Ureter (tissue), 1 donor: ENCODE measurements around the genes MST1R, MON1A, RBM5 and ZMYND10.

GRCh38 chr3:49803879-49804267 is 812 bp downstream of the INKA1 start:
- PRO-cap, result no peak

DNA sequence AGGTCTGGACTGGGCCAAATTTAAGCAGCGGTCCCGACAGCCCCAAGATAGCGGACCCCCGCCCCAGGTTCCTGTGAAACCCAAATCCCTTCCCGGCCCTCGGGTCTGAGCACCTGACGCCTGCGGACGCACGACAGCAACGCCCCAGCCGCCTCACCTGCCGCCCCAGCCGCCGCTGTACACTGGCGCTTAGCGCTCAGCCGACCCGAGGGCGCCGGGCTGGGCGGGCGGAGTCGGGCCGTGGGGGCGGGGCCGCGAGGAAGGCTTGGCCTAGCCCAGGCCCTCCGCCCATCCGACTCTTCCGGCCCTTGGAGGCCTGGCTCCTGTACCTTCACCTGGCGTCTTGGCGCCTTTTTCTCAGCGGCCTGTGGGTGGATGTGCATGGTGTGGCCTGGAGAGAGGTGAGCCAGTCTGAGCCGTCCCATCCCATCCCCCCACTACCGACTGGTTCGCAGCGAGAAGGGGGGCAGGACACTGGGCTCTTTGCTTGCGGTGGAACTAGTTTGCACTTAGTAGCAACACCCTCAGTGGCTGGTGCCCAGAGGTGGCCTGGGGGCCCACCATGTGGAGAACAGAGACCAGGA is at the start of gene MST1R:
MST1R (minus strand) TSS at position 184 of the 584 bp plus-strand sequence.
- PRO-cap, result unidirectional peak, minus-strand start at position 181 of the sequence

DNA sequence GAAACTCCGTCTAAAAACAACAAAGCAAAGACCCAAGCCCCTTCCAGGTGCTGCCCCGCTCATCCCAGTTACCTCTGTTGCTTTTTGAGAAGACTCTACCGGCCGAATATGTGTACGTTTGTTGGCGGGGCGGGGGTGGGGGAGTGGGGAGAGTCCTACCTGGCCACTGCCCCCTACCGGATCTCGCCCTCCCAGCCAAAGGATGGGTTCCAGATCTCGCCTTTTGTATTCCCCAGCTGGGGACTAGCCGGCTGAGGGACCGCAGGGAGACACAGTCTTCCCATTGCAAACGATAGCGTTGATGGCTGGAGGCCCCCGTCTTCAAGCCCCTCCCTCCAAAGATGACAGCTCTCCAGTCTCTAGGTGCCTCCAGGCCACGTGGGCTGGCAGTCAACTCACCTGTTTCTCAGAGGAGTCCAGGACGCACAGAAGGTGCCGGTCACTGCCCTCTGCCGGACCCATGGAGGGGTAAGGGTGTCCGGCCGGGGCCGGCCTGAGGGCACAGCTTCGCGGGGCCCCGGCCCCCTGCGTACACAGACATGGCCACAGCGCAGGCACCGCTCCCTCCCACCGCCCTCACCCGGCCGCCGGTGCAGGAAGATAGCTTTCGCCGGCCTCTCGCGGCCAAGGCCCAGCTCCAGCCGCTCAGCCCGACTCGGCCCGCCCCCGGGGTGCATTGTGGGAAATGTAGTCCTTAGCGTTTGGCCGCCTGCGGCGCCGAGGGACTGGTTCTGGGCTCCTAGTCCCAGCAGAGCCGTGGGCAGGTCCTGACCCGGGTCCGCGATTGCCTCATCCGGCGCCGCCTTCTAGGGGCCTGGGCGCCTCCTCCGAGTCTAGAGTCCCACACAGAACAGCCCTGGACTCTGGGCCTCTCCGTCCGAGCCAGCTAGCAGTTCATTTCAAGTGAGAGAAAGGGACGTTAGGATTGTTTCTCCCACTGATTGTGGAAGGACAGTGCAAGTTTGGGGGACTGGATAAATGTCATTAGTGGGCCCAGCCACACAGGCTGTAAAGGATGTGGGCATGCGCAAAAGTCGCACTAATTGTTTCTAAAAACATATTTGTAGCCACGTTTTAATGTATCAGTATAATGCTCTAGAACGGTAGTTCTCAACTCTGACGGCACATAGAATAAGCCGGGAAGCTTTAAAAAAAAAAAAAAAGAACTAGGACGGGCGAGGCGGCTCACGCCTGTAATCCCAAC is at the start of gene MON1A:
MON1A (minus strand) TSS at position 602 of the 1,204 bp plus-strand sequence.
- PRO-cap, result bidirectional peak, plus-strand start at position 700 of the sequence, minus-strand start at position 602 of the sequence

DNA sequence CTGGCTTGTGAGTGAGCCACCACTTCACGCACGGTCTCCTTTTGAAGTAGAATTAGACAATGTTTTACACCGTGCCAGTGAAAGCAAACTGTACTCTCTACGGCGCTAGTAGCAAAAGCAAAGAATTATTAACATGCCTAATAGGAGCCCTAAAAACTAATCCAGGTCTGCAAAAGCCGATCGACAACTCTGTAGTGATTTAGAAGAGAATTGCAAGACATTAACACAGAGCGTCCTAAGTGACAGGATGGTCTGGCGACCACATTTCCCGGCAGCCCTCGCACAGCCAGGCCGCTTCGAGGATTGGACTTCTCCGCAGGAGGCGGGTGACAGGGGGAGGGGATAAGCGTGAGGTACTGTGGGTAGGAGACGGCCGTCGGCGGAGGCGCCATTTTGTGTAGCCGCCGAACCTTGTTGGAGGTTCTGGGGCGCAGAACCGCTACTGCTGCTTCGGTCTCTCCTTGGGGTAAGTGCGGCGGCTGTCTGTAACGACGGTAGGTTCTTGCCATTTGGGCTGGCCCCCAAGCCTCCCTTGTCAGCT is at the start of gene RBM5:
RBM5 (plus strand) TSS at position 356 of the 541 bp plus-strand sequence.
- PRO-cap, result unidirectional peak, plus-strand start at position 356 of the sequence; unidirectional peak, plus-strand start at position 460 of the sequence

DNA sequence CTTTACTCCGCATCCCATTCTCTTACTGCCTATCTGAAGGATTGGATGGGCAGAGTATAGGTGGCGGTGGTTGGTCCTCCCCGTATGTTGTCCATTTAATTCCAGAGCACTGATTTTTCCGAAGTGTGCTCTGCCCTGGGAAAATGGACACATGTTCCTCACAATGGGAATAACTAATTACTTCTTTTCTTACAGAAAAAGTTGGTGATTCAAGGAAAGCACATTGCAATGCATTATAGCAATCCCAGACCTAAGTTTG is 14.1 kb downstream of the RBM5 start:
- PRO-cap, result no peak

GRCh38 chr3:50127954-50128544 is 27.1 kb upstream of the SEMA3F start:
- PRO-cap, result no peak

GRCh38 chr3:50151772-50152283 is 3.3 kb upstream of the SEMA3F start:
- PRO-cap, result no peak

DNA sequence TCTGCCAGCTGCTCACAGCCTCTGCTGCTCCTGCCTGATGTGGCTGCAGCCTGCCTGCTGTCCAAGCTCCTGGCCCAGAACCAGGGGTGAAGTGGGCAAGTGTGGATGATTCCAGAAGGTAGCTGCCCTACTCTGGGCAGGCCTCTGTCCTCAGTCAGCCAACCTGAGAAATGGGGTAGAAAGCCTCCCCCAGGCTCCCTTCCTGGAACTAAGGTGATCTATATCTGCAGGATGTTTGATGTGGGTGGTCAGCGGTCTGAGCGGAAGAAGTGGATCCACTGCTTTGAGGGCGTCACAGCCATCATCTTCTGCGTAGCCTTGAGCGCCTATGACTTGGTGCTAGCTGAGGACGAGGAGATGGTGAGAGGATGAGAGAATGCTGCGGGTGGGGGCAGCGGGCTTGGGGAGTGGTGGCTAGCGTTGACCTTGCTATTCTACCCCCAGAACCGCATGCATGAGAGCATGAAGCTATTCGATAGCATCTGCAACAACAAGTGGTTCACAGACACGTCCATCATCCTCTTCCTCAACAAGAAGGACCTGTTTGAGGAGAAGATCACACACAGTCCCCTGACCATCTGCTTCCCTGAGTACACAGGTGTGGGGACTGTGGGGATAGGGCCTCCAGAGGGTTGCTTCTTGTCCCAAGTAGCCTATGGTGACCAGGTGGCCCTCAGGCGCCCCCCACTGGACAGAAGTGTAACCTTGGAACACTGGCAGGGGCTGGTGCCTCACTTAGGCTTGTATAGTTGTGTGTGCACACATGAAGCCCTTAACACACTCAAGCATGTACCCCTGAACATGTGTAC is 12.2 kb upstream of the SEMA3B start:
- PRO-cap, result no peak

GRCh38 chr3:50259422-50259715 is 9.6 kb upstream of the SEMA3B start:
- PRO-cap, result no peak

DNA sequence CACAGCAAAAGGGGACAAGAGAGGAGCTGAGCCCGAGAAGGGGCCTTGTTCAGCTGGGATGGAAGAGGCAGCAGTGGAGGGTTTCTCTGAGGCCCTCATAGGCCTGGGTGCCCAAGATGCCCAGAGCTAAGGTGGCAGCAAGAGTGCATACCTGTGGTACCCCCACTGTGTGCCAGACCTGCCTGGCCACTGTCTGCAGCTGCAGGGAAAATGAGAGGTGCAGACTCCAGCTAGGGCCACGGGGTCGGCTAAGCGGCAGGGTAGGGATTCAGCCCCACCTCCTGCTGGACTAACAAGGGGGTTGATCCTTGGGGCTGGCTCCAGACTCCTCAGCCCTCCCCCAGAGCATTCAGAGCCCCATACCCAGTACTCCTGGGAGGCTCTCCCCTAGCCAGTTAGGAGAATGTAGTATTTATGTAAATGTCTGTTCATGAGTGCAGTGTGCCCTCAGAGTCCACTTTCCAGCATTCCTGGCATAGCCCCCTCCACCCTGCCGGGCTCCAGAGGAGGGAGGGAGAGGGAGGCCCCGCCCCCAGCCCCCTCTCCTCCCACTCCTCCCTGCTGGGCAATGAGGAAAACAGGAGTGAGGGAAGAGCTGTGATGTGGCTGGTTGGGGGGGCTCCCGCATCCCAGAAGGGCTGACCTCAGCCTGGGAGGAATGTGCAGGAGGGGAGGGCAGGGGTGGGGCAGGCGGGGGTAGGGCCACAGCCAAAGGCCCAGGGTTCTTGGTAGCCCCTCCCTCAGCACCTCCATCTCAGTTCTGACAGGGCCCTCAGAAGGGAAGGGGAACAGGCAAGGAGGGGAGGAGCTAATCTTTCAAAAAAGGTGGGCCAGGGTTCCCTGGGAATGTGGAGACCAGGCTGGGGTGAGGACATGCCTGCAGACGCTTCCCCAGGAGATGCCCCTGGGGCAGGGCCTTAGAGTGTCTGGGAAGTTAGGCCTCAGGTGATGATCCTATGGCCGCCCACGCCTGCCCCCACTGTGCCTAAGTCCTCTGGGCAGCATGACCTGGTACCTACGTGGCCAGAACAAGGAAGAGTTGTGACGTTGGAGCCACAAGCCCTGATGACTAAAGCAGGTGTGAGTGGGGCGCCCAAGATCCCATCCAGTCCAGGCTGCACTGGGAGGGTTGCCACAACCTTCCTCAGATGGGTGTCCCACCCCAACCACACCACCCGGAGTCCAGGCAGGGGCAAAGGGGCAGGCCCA is 4.3 kb upstream of the SEMA3B start:
- PRO-cap, result bidirectional peak, plus-strand start at position 775 of the sequence, minus-strand start at position 477 of the sequence; unidirectional peak, plus-strand start at position 843 of the sequence

GRCh38 chr3:50316474-50317454 is 5.8 kb downstream of the HYAL2 start:
- PRO-cap, result no peak

- PRO-cap, result no peak
These were observed 2.6 kb downstream of the HYAL2 start for GRCh38 chr3:50319731-50320592.

DNA sequence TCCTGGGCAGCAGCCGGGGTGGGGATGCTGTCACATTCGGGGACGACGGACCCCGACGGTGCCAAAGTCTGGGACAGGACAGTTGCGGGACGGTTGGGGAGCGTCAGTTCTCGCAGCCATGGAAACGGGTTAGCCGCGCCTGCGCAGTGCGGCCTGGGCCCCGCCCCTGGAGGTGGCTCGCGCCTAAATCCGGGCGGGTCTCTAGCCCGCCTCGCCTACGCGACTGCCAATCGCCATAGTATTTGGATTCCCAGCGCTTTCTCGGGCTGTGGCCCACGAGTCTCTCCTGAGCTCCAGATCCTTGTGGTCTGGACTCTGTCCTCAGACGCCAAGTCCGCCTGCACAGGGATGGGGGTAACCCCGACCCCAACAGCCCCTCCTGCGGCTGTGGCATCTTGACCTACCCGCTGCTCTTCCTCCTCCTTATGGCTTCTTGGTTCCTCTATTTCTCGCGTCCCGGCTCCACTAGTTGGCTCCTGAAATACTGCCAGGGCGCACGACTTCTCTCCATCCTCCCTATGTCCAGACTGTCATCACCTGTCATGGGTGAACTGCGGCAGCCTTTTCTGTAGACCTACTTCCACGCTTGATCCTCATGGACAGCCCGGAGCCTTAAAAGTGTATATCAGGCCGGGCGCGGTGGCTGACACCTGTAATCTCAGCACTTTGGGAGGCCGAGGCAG is at the start of gene ZMYND10:
ZMYND10 (minus strand) TSS at position 131 of the 683 bp plus-strand sequence.
- PRO-cap, result no peak

DNA sequence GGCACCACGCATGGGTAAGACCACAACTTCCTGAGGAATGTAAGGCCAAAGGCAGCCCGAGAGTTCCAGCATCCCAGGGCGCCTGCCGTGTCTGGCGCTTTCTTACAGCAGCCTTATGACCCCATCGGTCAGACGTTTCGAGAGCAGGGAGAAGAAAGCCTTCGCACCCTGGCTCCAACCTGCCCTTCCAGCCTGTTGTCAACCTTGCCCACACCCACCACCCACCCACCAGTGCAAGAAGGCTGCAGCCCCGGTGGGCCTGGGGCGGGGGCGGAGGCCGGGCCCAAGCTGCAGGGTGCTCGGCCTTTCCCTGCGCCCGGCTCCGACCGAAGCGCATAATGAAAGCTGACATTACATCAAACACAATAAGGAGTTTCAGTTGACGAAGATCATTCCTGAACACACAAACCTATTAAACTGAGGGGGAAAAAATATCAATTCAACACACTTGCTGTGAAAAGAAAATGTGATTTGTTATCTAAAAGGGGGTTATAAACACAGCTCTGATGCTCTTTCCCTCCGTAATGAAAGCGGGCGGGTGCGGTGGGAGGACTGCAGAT is 29.7 kb upstream of the TMEM115 start:
- PRO-cap, result no peak

GRCh38 chr3:50620365-50621279 is 3.7 kb downstream of the MAPKAPK3 start:
- PRO-cap, result no peak

DNA sequence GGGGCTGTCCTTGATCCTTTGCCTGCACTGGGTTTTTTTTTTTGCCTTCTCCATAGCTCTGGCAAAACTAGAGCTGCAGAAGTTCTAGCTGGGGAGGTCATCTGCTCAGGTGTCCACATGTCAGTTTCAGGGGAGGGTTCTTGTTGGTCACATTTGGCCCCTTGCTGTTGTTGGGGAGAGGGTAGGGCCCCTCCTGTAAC is 23.6 kb upstream of the DOCK3 start:
- PRO-cap, result no peak

GRCh38 chr3:51384039-51384453 is 1.0 kb upstream of the MANF start:
- PRO-cap, result no peak

DNA sequence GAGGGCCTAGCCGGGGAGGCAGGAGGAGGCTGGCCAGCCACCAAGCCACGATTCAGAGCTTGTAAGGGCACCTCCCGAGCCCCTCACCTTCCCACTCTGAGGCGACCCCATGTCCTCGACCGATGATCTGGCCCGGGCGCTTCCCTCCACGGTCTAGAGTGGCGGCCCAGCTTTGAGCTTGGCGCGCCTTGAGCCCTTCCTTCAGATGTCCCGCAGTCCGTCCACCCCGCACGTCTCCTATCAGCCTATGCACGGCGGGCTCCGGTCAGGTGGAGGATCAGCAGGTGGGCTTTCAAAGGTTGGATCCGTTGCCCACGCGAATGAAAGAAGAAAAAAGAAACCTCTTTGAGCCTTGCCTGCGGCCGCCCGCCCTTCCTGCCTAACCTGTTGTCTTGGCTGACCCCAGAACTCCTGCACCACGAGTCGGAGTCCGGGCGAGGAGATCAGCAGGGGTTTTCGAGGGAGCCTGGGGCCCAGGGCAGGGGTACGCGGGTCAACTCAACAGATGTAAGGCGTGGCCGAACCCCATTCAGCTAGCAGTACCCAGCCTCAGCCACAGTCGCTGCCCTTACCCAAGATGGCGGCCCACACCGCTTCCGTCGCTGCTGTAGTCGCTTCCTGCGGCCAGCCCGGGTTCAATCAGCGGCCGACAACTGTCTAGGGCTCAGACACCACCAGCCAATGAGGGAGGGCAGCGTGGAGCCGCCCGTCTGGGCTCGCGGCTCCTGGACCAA is 470 bp upstream of the MANF start:
- PRO-cap, result bidirectional peak, plus-strand start outside the sequence, minus-strand start at position 570 of the sequence

GRCh38 chr3:51391423-51392526 is 690 bp downstream of the RBM15B start:
- PRO-cap, result no peak

DNA sequence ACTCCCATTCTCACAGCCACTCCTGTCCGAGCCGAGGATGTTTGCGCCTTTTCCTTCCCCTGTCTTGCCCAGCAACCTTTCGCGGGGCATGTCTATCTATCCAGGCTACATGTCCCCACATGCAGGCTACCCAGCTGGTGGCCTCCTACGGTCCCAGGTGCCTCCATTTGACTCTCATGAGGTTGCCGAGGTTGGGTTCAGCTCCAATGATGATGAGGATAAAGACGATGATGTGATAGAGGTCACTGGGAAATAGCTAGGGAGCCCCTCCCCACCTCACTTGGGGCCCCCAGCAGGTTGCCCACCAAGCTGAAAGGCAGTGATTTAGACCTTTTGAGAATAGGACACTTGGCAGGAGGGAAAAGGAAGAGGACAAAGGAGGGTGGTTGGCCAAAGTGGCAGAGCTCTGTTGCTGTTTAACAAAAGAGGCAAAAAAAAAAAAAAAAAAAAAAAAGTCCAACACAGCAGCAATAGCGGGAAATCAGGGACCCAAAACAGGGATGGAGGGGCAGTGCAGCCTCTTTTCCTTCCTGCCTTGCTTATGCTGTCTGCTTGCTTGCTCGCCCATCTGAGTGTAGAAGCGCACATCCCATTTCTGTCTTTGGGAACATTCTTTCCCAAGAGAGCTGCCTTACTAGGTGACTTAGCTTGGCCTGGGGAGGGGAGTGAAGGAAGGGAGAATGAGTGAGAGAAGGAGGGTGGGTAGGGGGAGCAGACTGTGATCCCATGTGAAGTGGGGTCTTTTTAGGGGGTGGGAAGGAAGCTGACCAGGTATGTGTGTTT is 7.7 kb upstream of the TEX264 start:
- PRO-cap, result no peak